Osteocyte (in vitro differentiated cells): ENCODE measurements around the gene SERPINE3.

DNA sequence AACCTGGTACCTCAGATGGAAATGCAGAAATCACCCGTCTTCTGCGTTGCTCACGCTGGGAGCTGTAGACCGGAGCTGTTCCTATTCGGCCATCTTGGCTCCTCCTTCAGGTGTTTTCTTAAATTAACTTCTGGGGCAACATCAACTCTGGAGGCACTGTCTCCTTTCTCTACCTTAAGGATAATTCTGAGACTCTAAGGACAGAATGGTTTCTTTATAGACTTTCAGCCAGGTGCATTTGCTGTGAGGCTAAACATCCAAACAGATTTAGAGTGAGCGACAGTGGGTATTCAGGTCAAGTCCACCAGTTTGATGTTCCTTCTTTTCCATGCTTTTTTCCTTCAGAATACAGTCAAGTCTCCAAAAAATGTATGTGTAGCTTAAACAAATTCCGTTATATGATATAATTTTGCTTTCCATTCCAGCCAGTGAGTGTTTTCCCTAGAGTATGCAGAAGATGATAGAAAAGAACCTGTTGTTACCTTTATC, 171.0 kb downstream of the KCNRG start:
- PRO-cap: no peak

GRCh38 chr13:50598221-50598919, 245.1 kb downstream of the DLEU7 start:
- PRO-cap: no peak

DNA sequence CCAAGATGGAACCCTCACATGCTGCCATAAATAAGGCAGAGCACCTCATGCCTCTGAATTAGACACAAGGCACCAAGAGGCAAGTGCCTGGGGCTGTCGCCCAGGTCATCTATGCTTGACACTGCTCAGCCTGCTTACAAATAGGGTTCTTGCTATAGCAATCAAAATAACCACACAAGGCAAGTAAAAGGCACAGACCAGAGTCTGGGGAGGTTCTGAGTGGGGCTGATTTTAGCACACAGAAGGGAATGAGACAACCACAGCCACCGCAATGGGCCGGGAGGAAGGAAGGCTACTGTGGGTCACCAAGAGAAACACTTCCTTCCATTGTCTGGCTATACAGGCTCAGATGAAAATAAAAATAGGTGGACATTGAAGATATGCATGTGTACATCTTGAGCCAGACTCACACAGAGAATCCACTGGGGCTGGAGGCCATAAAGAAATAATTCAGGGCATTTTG, 159.1 kb downstream of the DLEU7 start:
- PRO-cap: no peak

DNA sequence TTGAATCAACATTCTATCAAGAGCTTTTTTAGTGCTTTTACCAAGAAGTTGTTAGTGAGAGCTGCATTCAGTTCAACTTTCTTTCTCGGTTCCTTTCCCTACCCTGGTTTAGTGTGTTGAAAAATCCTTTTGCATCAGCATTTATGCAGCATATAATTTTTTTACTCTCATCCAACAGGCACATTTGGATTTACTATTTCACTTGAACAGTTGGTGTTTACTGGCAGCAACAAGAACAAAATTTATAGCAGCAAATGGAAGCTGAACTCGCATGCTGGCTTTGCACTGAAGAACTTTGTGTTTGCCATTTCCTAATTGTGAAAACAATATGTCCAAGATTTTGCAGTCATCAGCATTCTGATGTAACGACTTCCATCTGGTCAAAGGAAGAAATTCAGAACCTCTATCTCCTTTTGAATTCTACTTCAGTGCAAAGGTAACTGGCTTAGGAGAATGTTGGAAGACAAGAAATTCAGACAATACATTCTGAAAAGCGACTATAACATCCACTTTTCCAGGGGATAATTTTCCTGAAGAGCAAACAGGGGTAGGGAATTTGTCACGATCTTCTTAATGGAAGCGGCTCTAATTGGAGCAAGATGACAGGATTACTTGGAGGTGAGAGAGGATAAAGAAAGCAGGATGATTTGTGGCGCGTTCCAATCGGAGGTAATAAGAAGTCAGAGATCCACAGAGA, 131.0 kb downstream of the DLEU7 start:
- PRO-cap: no peak

DNA sequence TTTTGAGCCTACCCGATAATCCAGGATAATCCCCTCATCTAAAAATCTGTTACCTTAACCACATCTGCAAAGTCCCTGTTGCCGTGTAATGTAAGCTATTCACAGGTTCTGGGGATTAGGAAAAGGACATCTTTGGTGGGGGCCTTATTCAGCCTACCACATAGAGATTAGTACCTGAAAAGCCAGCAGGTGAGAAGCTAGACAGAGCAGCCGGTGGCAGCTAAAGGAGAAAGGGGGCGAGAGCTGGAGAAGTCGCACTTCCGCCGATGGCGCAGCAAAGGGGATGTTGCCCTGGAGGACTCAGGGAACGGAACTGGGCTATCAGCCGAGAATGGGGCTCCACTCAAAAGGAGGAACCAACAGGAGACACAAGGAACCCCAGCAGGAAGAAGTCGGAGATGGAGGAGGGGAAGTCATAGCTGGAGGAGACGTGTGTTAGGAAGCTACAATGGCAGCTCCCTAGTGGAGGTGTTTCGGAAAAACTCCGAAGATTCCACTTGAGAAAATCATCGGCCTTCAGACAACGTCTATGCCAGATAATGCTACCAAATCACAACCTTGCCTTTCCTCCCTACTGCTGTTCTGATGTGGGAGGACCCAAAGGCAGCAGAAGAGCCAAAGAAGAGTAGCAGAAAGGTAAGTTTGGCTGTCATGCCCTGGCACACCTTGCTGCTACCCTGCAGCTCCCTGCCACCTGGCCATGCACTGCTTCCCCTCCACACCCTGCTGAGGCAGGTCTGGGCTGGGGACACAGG, 128.1 kb downstream of the DLEU7 start:
- PRO-cap: no peak

- PRO-cap: no peak
These were observed 30.8 kb downstream of the RNASEH2B start for GRCh38 chr13:50940425-50940684.

DNA sequence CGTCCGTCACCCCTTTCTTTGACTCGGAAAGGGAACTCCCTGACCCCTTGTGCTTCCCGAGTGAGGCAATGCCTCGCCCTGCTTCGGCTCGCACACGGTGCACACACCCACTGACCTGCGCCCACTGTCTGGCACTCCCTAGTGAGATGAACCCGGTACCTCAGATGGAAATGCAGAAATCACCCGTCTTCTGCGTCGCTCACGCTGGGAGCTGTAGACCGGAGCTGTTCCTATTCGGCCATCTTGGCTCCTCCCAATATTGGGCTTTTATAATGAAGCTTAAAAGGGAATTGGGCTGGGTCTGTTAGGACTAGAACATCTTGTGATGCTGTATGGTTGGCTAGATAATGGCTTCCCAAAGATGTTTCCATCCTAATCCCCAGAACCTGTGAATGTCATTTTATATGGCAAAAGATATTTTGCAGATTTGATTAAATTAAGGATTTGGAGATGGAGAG, 30.5 kb downstream of the C13orf42 start:
- PRO-cap: no peak

DNA sequence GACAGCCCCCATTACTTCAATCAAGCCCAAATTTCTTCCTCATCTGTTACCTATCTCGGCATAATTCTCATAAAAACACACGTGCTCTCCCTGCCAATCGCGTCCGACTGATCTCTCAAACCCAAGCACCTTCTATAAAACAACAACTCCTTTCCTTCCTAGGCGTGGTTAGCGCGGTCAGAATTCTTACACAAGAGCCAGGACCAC, 49.1 kb upstream of the FAM124A start:
- PRO-cap: no peak

GRCh38 chr13:51246663-51247505, 24.7 kb downstream of the FAM124A start:
- PRO-cap: no peak

GRCh38 chr13:51339530-51339970, at the start of gene SERPINE3:
Gene SERPINE3 (plus strand): TSS chr13:51339691.
- PRO-cap: no peak

GRCh38 chr13:51406834-51407511, 45.9 kb downstream of the INTS6 start:
- PRO-cap: no peak

- PRO-cap: bidirectional peak, plus-strand start at chr13:51452214, minus-strand start at chr13:51452197
These were observed 836 bp downstream of the INTS6 start for GRCh38 chr13:51451982-51452417.

GRCh38 chr13:51500684-51501321, 48.0 kb upstream of the INTS6 start:
- PRO-cap: no peak

GRCh38 chr13:51556580-51557152, 27.6 kb upstream of the WDFY2 start:
- PRO-cap: no peak

- PRO-cap: no peak
These were observed 7.4 kb upstream of the WDFY2 start for GRCh38 chr13:51576902-51577200.

GRCh38 chr13:51646001-51646785, 61.9 kb downstream of the WDFY2 start:
- PRO-cap: no peak

GRCh38 chr13:51674156-51674869, 90.1 kb downstream of the WDFY2 start:
- PRO-cap: no peak

DNA sequence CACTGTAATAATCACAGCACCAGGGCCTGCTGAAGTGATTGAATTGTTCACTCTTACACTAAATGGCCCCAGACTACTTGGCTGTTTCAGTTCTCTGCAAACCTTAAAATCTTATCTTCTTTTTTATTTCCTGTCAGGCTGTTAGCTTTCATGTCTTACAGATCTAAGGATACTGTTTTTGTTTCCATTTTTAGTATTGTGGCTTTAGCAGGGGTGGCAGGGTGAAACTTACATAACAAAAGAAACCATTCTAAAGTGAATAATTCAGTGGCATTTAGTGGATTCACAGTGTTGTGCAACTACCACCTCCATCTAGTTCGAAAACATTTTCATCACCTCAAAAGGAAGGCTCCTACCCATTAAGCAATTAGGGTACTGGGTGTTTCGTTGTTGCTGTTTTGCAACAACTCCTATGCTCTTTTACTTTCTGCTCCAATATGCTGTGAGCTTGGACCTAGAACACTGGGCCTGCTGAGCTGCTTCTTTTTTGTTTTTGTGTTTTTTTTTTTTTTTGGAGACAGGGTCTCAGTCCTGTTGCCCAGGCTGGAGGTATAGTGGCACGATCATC, 19.8 kb downstream of the TMEM272 start:
- PRO-cap: no peak

DNA sequence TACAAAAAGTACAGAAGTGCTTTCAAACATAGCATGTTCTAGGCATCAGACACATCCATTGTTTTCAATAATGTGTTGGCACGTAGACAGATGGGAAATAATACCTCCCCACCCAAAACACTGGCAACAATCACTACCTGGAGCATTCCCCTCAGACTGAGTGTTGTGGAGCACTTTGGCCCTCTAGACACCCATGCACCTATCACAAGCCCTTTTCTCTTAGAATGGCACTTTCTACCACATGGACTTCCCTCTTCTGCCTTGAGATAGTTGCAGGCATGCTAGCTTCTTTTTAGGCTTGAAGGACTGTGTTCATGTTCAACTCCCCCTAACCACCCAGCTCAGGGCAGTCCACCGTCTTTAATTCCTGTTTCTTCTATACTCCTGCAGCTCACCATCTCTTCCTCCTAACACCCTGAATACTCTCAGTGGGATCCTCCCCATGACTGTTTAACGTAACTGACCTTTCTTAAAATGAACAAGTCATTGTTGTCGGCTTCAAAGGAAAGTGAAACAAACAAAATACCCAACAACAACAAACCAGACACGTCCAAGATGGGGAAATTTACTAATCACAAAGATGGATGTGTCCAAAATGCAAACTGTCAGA, 43.3 kb downstream of the ATP7B start:
- PRO-cap: no peak

DNA sequence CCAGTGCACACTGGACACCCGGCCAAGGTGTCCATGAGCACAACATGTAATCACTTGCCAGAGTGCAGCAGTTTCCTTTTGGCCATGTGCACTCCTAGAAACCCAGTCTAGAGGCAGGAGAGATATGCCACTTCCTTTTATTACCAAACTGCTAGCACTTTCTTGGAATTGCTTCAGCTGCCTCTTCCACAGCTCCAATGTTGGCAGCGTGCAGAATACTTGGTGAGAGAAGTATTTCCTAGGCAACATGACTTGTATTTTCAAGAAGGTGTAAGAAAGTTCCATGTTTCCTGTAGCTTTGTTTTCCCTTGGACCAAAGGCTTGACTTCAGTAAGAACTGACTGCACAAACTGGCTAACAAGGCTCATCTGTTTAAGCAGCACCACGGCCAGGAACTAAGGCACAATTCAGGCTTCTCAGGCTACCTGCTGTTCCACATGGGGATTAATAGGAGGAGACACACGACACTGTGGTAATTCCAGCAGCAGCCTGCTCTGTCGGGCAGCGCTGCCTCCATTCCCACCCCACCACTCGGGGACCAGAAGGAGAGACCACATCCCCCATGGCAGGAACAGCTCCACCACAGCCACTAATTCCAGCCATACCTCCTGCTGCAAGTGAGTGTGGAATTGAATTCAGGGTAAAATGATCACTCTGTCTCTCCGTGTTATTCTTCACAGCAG, 15.2 kb downstream of the ATP7B start:
- PRO-cap: no peak